Foreskin keratinocyte (primary cell): ENCODE measurements around a stretch of chr7.

DNA sequence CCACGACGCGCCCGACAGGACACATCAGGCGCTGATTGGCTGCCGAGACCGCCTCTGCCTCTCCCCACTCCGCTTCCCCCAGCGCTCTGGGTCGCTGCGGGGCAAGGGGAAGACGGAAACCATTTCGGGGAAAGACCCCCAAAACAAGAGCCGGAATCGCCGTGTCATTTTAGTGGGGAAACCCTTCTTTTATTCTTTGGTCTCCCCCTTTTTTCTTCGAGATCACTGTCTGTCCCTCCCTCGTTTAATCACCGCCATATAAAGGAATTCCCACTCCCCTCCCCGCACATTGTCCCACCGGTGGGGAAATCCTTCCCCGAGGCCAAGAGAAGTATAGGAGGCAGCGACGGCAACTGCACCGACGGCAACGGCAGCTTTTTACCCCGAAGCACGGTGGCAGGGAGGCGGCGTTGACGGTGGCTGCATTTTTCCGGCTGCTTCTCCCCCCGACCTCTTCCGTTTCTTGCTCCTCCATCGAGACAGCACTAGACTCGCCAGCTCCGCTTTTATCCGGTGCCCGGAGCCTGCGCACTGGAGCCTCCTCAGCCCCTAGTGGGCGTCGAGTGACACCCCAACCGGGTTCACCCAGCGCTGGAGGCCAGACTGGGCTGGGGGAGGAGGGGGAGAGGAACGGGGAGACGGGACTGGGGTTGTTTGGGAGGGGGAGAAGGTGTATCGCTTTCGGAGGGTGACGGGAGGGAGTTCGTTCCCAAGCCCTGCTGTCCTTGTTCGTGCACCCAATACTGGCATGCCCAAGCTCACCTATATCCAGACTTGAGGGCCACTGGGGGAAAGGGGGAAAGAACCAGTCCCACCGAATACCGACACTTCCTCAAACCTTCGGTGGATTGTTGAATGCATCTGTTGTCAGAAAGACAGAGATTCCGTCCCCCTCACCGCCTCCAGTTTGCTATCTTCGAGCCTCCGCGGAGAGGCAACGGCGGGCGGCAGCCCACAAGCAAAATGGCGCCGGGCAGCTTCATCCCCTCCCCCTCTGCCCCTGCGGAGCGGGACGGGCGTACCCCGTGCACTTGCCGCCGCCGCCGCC is 562 bp upstream of the KMT2E start:
- RAMPAGE, total RNA, result start-site peak on the minus strand centred at position 482 of the sequence, 6 bp wide, 192 and 164 reads in 2 replicates

DNA sequence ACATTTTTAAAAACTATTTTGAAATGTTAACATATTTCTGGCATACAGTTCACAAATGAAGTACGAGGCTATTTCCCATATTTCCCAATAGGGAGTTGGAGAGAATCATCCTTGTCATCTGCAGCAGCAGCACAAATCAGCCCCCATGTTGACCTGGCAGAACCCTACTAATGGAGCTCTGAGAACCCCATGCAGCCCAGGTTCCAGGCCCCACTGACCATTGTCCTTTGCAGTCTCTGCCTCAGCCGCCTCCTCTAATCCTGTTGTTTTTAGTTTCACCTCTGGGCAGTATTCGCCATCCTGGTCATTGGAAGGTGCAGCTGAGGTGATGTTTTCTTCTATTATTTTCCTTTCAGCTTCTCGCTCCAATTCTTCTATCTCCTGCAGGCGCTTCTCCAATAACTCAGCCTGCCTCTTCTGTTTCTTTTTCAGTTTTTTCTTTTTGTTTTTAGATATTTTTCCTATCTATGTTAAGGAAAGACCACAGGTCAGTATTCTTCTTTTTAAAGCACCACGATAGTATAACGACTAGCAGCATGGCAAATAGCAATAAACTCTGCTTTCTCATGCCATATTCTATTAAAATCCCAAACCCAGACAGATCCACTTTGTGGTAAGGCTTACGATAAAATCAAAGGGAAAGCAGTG is 129.0 kb downstream of the KMT2E start:
- RAMPAGE, total RNA, result no peak

DNA sequence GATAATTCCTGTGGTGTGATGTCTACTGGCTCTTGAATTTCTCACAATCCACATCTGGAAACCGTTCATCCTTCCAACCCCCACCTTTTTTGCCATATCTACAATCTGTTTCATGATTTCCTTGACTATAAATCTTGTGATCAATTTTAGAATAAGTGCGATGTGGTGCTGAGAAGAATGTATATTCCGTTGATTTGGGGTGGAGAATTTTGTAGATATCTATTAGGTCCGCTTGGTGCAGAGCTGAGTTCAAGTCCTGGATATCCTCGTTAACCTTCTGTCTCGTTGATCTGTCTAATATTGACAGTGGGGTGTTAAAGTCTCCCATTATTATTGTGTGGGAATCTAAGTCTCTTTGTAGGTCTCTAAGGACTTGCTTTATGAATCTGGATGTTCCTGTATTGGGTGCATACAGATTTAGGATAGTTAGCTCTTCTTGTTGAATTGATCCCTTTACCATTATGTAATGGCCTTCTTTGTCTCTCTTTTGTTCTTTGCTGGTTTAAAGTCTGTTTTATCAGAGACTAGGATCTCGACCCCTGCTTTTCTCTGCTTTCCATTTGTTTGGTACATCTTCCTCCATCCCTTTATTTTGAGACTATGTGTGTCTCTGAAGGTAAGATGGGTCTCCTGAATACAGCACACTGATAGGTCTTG is 28.9 kb downstream of the SRPK2 start:
- RAMPAGE, total RNA, result no peak

GRCh38 chr7:105487469-105488108 is 34.5 kb downstream of the PUS7 start:
- RAMPAGE, total RNA, result no peak

DNA sequence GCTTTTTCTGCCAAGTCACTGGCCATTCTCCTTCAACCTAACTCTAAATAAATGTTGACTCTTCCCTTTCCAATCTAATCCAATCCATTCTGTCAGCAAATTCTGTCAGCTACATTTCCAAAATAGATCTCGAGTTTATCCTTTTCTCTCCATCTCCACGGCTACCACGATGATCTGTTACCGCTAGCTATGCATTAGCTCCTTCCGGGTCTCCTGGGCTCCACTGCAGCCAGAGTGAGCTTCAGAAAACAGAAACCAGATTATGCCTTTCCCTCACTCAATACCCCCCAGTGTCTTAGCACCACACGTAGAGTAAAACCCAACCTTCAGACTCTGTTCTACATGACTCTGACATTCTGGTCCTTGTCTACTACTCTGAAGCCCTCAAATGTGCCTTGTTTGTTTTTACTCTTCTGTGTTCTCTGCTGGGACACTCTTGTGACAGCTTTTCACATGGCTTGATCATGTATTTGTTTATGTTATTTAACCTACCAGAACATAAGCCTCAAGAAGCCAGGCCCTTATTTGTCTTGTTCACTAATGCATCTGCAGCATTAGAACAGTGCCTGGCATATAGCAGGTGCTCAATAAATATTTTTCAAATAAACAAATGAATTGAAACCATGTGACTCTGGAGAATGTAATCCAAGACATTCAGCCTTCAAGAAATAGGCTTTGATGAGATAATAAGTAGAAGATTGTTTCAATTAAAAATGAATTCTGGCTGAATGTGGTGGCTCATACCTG is 98.7 kb downstream of the ATXN7L1 start:
- RAMPAGE, total RNA, result no peak

- RAMPAGE, total RNA, result no peak
Observed at GRCh38 chr7:105875391-105875807, 1.0 kb downstream of the ATXN7L1 start.

- RAMPAGE, total RNA, result no peak
Observed at GRCh38 chr7:106064822-106065779, 47.0 kb downstream of the SYPL1 start.

- RAMPAGE, total RNA, result no peak
Observed at GRCh38 chr7:106111196-106111498, 965 bp downstream of the SYPL1 start.

- RAMPAGE, total RNA, result no peak
Observed at GRCh38 chr7:106255092-106256155, 29.4 kb downstream of the NAMPT start.

DNA sequence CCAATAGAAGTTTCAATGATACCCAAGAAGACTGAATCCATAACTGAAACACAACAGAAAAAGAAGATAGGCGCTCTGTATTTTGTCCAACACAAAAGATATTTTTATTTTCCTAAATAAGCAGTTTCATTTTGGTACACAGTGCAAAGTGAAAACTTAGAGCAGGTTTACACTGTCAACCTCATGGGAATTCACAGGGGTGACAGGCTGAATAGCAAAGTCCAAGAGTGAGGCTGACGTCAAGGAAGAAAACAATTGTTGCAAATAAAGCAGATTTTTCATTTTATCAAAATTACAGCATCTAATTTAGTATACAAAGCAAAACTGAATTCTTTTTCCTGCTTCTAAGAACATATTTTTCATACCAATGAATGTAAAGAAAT is 28.6 kb downstream of the NAMPT start:
- RAMPAGE, total RNA, result no peak

- RAMPAGE, total RNA, result no peak
Observed at GRCh38 chr7:106271460-106271923, 13.3 kb downstream of the NAMPT start.

GRCh38 chr7:106276386-106276923 is 8.3 kb downstream of the NAMPT start:
- RAMPAGE, total RNA, result no peak

GRCh38 chr7:106277360-106277784 is 7.4 kb downstream of the NAMPT start:
- RAMPAGE, total RNA, result no peak

- RAMPAGE, total RNA, result no peak
Observed at GRCh38 chr7:106285938-106286116, 1.0 kb upstream of the NAMPT start.

GRCh38 chr7:106420731-106421293 is 136.0 kb upstream of the NAMPT start:
- RAMPAGE, total RNA, result no peak

DNA sequence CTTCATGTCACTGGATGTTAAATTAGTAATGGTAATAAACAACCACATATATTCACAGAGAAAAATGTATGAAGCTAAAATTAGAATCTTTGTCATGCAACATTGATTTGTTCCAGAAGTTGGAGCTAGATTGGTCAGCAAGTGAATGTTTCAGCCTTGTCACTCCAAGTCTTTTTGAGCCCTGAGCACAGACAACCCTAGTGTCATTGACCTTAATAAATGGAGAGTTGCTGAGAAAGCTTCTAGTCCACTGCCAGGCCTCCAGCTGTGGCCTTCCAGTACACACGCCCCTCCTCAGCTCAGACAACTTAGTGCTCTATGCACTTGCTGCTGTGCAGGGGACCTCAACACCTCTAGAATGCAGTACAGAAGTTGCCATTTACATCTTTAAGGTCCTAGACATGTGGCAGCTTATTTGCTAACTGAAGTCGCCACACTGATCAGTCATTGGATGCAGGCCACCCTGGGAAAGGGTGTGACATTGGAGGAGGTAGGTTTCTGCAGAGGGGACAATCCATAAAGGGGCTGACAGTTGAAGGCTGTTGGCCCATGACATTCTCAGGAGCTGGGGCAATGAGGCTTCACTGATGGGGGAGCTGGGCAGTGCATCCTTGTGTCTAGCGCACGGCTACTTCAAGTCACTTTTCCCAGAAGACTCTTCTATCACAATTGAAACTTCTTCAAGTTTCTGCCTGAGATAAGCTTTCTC is 175.6 kb downstream of the CCDC71L start:
- RAMPAGE, total RNA, result no peak

DNA sequence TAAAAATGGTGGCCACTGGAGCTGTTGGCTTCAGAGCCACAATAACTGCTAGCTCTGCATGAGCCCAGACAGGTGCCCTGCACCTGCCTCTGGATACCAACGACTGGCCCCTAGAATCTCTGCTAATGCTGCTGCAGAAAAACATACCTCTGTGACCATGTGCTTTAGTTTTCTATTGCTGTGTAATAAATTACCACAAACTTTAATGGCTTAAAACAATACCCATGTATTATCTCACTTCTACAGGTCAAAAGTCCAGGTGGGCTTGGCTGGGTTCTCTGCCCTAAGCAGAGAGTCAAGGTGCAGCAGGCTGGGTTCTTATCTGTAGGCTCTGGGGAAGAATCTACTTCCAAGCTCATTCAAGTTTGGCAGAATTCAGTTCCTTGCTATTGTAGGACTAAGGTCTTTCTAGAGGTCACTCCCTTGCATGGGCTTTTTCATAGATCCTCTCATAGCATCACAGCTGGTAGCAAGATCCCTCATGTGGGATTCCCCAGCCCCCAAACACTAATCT is 52.3 kb downstream of the CCDC71L start:
- RAMPAGE, total RNA, result no peak

DNA sequence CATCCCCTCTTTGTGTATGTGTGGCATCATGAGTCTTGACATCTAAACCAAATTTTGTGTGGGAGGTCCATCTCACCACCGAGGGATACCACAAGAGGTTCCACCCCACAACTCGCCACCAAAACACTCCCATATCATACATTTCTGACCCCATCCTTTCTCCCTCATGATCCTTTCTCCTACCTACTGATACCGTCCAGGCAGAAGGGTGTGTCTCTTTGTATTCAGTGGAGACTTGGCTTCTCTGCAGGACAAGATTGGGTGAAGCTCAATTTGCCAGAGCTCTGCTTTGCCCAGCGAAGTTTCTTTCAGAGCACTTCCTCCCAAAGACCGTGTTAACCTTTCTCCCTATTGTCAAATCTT is 71.2 kb upstream of the CCDC71L start:
- RAMPAGE, total RNA, result no peak

DNA sequence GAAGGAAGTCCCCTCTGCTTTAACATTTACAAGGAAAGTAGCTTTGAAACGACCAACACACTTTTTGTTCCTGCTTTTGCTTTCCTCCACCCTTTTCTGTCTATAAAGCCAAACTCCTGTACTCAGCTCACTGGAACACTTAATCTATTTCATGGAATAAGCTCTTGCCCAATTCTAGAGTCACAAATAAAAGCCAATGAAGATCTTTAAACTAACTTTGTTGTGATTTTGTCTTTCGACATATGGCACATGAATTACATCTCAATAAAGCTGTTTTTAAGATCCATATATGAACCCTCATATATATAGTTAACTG is 86.9 kb upstream of the CCDC71L start:
- RAMPAGE, total RNA, result no peak

- RAMPAGE, total RNA, result no peak
Observed at GRCh38 chr7:106774461-106774862, 90.6 kb upstream of the PIK3CG start.